Mesenchymal stem cell of adipose (primary cell): ENCODE results near the genes ADGRV1, ARRDC3, ARSK and RHOBTB3.

- CAGE, long polyA plus RNA, result no peak
Measured at GRCh38 chr5:88785826-88786581, 97.0 kb downstream of the MEF2C start.

DNA sequence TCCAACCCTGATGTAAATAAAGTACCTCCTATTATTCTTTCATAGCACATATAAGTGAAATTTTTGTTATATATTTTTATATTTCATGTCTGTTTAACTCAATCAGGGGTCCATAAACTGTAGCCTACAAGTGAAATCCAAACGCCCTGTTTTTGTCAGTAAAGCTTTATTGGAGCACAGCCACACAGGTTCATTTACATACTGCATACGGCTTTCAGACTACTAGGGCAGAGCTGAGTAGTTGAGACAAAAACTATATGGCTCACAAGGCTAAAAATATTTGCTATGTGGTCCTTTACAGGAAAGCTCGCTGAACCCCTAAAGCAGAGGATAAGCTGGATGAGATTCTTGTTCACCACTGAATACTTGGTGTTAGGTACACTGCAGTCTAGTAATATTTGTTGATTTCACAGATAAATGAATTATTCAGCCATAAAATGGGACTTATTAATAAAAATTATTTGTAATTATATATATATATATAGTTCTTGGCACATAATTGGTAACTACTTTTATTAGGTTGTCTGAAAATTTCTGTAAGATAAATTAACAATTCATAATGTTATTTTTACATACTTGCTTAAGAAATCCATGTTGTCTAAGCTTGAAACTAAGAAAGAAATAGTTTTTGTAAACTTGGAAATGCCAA is 63.3 kb downstream of the MEF2C start:
- CAGE, long polyA plus RNA, result no peak

DNA sequence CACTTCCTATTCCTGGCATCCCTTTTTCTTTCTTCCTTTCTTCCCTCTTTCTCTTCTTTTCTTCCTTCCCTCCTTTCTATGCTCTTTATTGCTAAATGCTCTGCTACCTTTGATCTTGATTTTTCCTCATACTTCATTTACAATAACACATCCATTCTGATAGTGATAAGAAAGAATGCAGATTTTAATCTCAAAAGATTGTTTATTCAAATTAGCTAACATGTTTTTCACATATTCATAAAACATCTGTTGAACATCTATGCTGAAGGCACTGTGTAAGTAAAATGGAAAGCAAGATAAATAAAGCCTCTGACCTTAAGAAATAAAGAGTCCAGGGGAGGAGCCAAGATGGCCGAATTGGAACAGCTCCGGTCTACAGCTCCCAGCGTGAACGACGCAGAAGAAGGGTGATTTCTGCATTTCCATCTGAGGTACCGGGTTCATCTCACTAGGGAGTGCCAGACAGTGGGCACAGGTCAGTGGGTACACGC is 336.6 kb downstream of the CETN3 start:
- CAGE, long polyA plus RNA, result no peak

- CAGE, long polyA plus RNA, result no peak
Measured at GRCh38 chr5:90530469-90530770, 1.0 kb upstream of the LYSMD3 start.

DNA sequence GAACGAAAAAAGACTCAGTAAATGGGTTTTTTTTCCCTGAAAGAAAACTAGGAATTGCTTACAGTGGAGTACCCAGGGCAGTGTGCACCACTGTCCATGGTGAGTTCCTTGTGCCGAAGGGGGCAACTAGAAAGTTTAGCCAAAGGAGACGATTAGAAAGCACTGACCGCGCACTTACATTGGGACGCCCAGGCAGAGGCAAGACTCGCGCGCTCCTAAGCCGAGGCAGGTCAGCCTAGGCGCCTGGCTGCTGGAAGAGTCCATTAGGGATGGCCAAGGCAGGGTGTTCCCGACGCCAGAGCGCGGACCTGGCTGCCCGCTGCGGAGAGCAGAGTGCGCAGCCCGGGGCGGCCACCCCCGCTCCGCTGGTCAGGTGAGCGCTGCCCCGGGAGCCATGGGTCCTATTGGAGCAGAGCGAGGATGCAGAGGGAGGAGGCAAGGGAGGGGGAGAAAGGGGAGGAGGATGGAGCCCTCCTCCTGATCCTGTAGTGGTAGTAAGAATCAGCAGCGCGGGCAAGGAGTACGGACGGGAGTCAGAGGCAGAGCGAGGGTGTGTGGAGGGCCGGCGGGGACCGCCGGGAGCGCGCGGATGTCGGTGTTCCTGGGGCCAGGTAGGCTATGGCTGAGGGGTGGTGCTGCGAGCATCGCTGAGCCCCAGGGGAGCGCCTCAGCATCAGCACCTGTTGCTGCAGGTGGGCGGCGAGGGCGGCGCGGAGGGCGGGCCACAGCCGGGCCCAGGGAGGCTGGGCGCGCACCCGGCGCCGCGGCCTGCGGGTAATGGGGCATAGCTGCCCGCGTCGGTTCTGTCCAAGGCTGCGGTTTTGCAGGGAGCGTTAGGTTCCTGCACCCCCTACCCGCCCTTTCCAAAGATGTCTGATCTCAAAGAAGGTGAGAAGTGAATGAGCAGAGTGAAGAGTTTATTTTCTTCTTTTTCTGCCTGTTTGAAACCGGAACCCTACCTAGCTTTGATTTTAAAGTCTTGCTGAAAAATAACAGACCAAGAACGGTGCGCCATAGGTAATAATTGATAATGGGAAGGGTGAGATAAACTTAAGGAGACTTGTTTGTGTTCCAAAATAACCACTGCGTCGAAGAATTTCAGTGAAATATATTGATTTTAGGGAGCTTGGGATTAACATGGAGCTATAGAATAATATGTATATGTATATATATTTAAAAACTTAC is at the start of gene ADGRV1:
Gene ADGRV1 (plus strand): TSS at position 491 of the 1,185 bp plus-strand sequence.
- CAGE, long polyA plus RNA, result no peak

- CAGE, long polyA plus RNA, result no peak
Measured at GRCh38 chr5:90642432-90642835, 83.8 kb downstream of the ADGRV1 start.

DNA sequence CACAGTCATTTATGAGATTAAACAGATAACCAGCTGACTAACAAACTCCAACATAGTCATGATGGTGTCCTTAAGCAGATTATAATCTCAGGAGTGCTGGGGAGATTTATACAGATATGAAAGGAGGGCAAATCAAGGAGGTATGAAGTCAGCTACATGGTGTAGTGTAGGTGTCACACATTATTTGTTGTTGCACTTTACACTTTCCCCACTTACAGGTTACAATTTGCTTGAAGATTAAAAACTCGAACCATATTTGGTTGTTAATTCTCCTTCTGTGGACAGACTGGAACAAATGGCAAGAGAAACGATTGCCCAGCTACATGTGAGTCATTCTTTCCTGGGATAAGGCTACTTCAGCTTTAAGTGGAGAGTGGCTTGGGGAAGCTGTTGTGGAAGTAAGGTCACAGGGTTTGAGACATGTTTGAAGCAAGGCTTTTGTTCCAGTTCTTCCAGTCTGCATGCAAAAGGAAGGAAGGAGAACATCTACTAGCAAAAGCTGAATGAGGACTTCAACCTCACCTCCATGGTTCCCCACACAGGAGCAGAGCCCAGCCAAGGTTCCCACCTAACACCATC is 320.1 kb downstream of the ADGRV1 start:
- CAGE, long polyA plus RNA, result no peak

DNA sequence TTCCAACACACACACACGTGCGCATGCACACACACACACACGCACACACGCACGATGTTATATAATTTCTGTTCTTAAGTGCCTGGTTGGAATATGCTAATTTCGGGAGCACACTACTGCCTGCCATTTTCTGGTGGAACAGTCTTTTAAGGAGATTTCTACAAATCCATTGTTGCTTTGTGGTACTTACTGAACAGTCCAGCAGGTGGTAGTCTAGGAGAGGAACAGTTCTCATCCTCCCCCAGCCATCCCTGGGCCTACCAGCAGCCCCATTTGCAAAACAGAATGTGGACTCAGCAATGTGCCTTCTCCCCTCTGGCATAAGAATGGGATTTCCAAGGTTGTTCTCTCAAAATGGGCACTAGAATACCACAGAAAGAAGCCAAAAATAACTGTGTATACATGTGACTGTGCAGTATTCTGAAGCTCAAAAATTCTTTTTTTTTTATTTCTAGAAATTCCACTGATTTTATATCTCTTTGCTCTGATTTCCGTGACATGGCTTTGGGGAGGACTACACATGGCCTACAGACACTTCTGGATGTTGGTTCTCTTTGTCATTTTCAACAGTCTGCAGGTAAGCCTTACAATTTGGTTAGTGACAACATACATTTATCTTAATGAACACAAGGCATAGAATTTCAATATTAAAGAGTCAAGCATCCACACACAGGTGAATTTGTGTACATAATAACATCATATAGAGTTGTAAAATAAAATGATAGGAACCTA is 281.2 kb downstream of the ARRDC3 start:
- CAGE, long polyA plus RNA, result no peak

DNA sequence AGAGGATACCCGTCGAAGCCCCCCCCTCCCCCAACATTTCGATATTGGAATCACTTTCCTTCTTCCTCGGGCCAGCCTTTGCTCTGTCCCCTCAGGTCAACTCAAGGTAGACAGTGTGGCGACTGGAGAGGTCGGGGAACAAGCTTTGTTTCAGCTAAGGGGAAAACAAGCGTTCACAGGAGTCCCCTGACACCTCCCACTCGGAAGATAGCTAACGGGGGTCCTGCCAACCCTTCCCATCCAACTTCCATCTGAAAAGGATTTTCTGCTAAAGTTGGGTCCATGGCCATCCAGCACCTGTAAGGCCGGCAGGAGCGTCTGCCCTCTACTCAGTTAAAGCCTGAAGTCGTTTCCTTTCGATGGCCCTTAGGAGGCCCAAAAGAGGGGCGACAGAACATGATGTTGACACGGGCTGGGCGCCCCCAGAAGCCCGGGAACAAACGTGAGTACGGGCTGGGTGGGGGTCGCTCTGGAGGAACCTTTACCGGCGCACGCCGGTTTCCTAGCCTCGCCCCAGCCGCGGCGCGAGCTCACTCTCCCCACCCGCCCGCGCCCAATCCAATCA is 2.6 kb downstream of the ARRDC3 start:
- CAGE, long polyA plus RNA, result no peak

DNA sequence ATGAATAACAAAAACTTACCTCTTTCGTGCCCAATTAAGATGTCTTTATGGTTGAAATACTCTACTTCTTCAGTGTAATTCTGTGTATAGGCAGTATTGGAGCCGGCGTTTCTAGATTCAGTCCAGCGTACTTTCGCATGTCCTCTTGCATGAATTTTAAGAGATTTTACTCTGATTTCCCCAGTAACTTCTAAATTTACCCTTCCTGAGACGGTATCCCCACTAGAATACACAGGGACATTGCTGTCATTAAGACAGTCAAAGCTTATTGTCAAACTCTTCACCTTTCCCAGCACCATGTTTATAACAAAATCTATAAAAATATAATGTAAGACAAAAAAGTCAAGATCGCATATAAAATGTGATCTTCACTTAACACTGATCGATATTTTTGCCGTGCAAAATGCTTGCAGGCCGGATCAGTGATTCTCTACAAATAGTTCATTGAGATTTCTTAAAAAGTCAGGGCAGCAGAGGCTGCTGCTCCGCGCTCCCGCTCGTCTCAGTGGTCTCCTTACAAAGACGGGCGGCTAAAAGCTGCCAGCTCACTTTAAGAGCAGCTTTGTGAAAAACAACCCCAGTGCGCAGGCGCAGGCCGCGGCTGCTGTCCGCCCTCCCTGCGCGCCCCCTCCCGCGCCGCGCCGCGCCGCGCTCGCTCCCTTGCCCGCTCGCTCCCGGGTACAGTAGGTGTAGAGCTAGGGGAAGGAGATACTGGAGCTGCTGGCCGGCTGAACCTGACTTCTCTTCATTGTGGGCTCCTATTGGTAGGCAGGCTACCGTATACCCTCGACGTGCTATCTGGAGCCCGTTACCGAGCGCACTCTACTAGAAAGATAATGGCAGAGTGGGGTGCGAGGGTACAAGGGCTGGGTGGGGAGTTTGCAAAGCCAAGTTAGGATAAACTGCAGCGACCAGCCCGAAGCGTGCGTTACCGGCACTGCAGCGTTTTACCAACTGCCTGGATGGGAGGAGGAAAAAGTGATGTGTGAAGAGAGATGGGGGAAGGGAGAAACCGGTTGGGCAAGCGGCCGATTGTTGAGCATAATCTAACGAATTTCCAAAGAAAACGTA is at the start of gene ARRDC3:
Gene ARRDC3 (minus strand): TSS at position 524 of the 1,071 bp plus-strand sequence.
- CAGE, long polyA plus RNA, result no peak

GRCh38 chr5:92199343-92199731 is 816.2 kb upstream of the ARRDC3 start:
- CAGE, long polyA plus RNA, result no peak

DNA sequence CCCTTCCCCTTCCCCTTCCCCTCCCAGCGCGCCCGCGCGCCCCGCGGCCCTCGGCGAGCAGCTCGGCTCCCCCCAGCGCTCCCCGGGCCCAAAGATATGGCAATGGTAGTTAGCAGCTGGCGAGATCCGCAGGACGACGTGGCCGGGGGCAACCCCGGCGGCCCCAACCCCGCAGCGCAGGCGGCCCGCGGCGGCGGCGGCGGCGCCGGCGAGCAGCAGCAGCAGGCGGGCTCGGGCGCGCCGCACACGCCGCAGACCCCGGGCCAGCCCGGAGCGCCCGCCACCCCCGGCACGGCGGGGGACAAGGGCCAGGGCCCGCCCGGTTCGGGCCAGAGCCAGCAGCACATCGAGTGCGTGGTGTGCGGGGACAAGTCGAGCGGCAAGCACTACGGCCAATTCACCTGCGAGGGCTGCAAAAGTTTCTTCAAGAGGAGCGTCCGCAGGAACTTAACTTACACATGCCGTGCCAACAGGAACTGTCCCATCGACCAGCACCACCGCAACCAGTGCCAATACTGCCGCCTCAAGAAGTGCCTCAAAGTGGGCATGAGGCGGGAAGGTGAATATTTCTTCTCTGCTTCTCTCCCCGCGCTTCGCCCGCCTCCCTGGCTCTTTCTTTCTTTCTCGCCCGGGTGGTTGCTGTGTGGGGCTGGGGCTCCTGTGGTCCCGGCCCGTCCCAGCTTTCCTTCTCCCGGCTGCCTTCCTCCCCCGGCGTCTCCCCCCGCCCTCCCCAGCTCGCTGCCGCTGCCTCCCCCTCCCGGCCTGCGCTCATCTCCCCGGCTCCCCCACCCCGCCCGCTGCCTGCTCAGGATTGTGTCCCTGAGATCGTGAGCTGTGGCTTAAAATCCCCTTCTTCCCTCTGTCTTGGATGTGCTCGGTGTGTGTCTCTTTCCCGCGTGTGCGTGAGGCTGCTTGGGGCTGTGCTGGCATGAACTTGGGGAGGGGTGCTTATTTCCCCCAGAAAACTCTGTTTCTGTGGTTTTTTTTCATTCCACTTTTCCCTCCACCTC is 2.2 kb downstream of the NR2F1 start:
- CAGE, long polyA plus RNA, result no peak

- CAGE, long polyA plus RNA, result no peak
Measured at GRCh38 chr5:93593243-93594182, 10.5 kb downstream of the NR2F1 start.

DNA sequence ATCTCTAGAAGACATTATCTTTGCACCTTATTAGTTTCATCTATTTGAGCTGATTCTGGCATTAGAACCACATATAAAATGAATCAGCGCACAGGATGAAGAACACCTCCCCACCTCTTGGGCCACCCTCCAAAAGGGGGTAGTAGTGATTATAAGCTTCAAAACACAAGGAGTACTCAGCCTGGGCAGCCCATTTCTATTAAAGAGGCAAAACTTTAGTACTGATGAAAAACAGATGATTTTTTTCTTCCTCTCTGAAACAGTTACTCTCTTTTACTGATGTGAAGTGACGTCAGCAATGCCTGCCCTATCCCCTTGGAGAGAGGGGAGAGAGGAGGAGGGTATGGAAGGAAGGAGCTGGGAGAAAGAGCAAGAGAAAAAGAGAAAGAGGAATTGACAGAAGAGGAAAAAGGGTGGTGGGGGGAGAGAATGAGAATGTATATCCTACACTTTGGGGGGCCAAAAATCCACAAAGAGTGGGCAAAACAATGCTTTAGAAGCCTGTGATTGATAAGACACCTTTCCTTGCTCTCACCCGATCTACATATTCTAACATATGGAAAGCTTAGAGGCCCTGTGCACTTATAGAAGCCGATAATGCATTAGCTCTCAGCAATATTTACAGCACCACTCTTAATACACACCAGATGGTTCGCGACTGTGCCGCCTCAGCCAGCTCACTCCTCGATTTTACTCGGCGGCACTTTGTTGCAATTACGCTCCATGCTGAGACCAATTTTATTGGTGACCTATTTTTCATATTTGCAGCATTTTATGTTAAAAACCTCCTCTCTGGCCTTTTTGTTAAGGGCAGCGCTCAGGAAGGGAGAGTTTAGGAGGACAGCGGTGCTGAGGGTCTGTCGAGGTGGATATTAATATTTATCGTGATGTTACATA is 18.6 kb downstream of the NR2F1 start:
- CAGE, long polyA plus RNA, result no peak

- CAGE, long polyA plus RNA, result no peak
Measured at GRCh38 chr5:94707135-94707736, 88.8 kb downstream of the SLF1 start.

- CAGE, long polyA plus RNA, result no peak
Measured at GRCh38 chr5:94870681-94871102, 252.2 kb downstream of the SLF1 start.

GRCh38 chr5:94894396-94895071 is 276.1 kb downstream of the SLF1 start:
- CAGE, long polyA plus RNA, result no peak

DNA sequence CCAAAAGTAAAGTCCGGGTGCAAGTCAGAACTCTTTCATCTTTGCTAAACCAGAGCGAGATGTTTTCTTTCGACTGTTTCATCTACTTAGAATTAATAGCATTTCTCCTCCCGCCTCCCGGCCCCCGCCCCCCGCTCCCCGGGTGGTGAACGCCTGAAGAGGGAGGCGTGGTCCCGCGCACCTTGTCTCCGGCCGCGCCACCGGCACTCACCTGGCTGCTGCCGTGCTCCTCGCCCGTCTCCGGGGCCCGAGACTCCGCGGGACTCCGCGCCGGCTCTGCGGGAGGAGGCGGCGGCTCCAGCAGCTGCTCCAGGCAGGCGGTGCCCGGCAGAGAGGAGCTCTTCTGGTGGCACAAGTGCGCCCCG is 1.3 kb downstream of the MCTP1 start:
- CAGE, long polyA plus RNA, result no peak

- CAGE, long polyA plus RNA, result no peak
Measured at GRCh38 chr5:95554850-95555736, at the start of gene ARSK. TSS of gene ARSK (plus strand) at chr5:95555101.

- CAGE, long polyA plus RNA, result no peak
Measured at GRCh38 chr5:95730602-95731402, at the start of gene RHOBTB3. TSS of gene RHOBTB3 (plus strand) at chr5:95731336.